Penis (tissue), 1 donor: ENCODE measurements around a stretch of chr20.

- PRO-cap, result no peak
Measured at GRCh38 chr20:45325471-45326300, 17.6 kb upstream of the MATN4 start.

GRCh38 chr20:45358891-45359771 is 3.8 kb upstream of the SYS1 start:
- PRO-cap, result no peak

DNA sequence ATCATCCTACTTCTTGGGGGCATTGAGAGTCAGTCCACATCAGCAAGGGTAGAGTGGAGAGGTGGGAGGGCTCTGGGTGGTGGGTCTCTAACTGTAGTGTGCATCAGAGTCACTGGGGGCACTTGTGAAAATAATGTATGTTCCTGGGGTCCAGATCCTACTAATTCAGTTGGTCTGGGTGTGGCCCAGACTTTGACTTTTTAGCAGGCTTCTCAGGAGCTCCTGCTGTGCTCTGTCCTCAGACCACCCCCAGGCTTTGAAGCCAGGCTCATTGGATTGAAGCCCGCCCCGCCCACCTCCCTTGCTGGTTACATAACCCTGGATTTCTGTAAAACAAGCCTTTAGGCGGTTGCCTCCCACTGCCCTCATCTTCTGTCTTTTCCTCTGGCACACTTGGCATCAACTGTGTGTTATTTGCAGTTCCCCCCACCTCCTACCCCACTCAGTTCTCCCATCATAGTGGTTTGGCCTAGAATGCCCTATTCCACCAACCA is 10.6 kb downstream of the PIGT start:
- PRO-cap, result no peak

DNA sequence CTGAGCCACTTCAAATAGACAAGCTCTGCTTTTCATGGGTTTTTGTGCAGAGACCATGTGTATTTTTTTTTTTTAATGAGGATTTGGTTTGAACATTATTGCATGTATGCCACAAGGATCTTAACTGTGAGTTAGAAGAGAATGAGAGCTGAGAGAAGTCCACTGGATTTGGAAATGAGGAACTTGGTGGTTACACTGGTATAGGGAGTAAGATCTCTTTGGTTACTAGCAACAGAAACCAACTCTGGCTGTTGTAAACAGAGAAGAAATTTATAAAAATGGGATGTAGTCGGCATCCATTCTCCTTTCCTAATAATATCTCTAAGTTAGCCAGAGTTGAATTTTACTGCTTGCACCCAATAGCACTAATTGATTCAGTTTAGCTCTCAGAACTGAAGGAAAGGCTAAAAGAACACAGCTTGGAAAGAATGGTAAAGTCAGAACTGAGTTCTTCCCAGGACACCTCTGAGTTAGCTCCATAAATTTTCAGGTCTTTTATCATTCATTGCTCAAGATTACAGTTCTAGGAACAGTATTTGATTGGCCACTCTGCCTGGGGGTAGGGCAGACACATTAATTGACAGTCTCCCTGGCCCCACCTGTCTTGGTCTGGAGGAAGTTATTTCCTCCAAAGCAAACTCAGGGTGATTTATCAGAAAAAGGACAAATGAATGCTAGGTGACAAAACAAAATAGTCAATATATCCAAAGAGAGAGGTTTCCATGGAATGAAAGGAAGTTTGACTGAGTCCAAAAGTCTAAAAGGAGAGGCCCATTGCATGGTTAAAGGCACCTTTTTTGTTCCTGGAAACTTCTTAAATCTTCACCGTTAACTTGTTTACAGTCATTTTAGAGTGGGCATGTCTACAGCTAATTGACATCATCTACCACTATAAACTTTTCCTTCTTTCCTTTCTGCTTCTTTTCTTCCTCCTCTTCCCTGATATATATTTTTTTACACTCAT is 3.8 kb upstream of the WFDC2 start:
- PRO-cap, result unidirectional peak, plus-strand start at position 134 of the sequence; unidirectional peak, minus-strand start at position 467 of the sequence

- PRO-cap, result unidirectional peak, minus-strand start at chr20:45826844
Measured at GRCh38 chr20:45826079-45827154, 695 bp downstream of the TNNC2 start.

DNA sequence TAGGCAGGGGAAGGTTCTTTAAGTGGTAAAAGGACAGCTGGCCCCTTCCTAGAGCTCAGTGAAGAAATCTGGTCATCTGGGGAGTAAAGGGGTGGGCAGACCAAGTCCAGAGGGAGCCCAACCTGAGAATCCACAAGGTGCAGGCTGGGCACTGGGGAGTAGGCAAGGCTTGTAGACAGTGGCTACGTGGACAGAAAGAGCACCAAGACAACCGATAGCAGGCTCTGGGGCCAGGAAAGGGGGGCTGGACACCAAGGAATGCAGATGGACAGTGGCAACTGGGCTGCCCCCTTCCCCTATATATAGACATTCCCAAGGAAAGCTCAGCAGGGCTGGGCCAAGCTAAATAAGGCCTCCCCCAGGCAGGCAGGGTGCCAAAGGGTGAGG is 1.4 kb upstream of the TNNC2 start:
- PRO-cap, result no peak

DNA sequence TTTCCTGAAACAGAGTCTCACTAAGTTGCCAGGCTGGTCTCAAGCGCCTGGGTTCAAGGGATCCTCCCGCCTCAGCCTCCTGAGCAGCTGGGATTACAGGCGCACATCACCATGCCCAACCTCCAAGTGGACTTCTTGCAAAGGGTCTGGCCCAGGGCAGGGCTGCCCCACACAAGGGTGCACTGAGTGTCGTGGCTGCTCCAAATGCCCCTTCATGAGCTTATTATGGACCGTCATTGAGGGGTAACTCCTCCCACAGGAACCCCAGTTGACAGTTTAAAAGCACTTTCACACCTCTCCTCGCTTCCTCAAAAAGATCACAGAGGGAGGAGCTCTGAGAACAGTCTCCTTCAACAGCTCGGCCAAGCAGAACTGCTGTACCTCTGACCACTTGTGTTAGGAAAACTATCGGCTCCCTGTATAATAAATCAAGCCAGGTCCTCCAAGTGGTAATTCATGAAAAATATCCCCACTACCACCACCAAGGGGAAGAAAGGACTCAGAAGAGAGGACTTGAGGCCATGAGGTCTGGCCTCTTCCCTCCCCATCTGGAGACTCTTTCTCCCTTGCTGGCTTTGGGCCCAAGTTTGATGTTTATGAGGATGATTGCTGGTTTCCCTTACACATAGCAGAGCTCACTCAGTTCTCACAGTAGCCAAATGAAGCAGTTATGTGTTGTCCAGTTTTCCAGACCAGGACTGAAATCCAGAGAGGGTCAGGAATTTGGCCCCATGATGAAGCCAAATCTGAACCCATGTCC is 8.6 kb downstream of the SNX21 start:
- PRO-cap, result no peak

- PRO-cap, result no peak
Measured at GRCh38 chr20:45892635-45893635, 1.8 kb downstream of the CTSA start.

- PRO-cap, result no peak
Measured at GRCh38 chr20:45905652-45906052, 6.3 kb downstream of the PLTP start.

GRCh38 chr20:45934771-45935683 is 544 bp downstream of the PCIF1 start:
- PRO-cap, result bidirectional peak, plus-strand start at chr20:45934942, minus-strand start at chr20:45935053; bidirectional peak, plus-strand start at chr20:45935400, minus-strand start at chr20:45935248

GRCh38 chr20:45971092-45971678 is 818 bp downstream of the ZNF335 start:
- PRO-cap, result bidirectional peak, plus-strand start at chr20:45972073, minus-strand start at chr20:45971552

DNA sequence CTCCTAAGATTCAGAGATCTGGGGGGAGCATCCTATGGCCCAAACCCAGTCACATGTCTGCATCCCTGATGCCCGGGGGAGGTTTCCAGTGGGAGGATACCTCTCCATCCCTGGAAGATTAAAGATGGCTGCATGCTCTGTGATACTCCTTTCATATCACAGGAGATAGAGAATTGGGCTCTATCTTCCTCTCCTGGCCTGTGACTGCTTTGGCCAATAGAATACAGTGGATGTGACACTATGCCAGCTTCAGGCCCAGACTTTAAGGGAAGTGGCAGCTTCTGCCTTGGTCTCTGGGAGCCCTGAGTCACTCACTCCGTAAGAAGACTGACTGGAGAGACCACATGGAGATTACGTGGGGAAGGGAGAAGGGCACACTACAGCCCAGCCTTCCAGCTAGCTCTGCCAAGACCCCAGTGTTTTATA is 10.4 kb upstream of the MMP9 start:
- PRO-cap, result no peak

- PRO-cap, result no peak
Measured at GRCh38 chr20:46005210-46005691, 3.5 kb upstream of the MMP9 start.

- PRO-cap, result no peak
Measured at GRCh38 chr20:46031450-46032396, 2.7 kb downstream of the SLC12A5 start.

DNA sequence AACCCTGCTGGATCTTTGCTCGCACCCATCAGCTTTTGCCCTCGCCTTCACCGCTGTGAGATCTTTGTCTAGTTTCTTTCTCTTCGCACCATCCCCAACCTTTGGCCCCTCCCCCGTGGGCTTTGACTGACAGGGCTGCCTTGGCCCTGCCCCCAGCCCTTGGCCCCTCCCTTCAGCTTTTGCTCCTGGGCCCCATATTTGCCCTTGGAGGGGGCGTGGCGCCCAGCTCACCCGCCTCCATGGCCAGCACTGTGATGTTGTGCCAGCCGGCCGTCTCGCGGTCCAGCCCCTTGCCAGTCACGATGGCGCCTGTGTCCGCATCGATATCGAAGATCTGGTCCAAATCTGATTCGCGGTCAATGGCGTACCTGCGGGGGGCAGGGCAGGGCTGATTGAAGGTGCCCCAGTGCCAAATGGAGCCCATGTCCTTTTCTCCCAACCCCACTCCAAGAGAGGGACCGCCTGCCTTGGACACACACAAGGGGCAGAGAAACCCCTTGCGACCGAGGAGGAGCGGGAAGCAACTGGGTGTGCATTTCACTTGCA is 81.2 kb downstream of the CD40 start:
- PRO-cap, result no peak

DNA sequence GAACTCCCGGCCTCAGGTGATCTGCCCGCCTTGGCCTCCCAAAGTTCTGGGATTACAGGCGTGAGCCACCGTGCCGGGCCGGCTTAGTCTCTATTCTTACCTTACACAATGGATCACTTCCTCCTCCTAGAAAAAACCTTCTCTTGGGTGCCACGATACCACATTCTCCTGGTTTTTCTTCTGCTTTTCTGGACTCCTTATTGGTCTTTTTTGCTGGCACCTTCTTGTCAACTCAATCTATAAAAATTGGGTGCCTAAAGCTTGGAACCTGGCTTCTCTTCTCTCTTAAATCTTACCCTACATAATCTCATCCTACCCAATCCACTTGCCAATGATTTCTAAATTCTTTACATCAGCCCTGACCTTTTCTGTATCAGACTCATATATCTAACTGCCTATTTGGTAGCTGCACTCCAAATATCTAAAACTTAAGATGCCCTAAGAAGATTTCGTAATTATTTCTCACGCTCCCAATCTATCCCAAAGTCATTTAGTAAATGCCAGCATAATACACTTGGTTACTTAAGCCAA is 1.2 kb downstream of the SLC35C2 start:
- PRO-cap, result no peak

DNA sequence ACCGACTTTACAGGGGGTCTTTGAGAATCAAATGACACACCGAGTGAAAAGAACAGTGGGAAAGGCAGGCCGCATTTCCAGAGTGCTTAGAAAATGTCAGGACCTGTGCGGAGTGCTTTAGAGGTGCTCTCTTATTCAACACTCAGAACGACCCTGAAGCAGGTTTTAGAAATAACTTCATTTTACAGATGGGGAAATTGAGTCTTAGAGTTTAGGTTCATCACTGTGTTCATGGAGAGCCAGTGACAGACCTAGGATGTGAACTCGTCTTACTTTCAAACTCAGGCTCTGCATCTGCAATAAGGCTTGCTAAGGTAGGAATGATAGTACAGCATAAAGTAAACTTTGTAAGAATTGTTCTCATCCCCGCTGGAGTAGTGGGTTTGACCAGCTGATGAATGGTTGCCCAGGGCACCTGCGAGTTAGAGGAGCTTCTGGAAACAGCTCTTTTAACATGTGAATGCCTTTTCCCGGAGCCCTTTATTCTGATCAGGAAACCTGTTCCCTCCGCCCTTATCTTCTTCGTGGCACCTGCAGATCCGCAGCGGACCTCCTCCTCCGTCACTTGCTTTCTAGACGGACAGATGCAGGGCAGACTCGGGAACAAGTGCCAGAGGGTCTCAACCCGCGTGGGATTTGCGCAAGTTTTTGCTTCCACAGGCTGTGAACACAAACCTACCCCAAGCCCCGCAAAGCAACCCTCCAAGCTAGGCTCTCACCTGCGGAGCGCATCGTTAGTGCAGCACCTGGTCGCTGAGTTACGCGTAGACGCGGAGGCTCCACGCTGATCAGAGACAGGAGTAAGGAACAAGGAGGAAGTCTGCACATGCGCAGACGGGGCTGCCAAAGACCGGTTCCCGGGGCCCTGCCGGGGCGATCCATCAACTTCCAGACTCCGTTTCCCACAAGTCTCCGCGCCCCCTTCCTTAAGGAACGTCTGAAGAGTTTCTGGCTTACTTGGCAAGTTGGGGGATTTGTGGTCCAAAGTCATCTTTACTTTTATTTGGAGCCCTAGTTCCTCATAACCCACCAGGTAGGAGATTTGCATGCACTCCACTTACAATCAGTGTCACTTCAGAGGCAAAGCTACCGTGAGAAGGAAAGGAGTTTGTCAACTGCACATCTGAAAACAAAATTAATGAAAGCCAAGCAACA is 52.5 kb upstream of the ELMO2 start:
- PRO-cap, result no peak

DNA sequence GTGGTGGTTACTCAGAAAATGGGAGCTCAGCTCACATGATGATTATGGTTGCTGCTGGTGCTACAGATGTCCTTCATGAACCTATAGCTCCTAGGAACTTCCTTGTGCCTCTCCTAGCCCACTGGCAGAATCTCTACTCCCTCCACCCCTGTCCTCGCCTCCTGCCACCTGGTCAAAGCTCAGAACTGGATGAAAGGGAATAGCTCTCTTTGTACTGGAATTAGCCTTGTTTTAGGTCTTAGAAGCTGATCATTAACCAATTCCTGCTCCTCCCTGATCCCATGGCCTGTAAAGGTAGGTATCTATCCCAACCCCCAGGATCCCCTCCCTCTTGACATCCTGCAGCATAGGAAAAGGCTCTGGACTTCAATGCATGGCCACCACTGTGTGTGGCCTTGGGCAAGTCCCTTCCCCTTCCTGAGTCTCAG is 44.0 kb downstream of the SLC13A3 start:
- PRO-cap, result no peak

DNA sequence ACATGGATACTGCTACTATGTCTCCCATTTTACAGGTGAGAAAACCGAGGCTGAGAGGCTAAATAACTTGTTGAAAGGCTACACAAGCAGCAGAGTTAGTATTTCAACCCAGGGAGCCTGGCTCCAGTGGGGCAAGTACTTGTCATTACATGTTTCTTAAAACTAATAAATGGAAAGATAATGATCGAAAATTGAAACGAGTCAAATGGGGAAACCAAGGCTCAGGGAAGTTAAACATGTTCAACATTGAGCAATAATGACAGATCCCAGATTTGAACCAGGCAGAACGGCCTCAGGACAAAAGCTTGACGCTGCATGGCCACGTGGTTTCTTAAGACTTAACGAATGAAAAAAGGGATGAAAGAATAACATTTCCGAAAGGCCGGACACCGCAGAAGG is 623 bp downstream of the TP53RK start:
- PRO-cap, result no peak

- PRO-cap, result no peak
Measured at GRCh38 chr20:46694497-46694995, 5.3 kb upstream of the TP53RK start.